Fibroblast of villous mesenchyme (primary cell): ENCODE results near the gene HTR3A.

DNA sequence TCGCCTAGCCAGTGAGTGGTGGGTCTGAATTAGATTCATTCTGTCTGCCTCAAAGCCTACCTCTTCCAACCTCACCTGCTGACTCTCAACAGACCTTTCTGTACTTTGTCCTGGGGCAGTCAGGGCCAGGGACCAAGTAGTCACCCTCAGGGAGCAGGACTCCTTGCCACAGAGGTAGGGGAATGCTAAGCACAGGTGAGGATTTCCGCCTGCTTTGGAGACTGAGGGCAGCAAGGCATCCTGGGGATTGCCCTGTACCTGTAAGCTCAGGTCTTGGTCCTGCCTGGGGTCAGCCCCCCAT is 293.7 kb upstream of the PLET1 start:
- CAGE, long polyA plus RNA = no peak

GRCh38 chr11:112559230-112559430 is 298.5 kb upstream of the PLET1 start:
- CAGE, long polyA plus RNA = no peak

GRCh38 chr11:113974473-113975682 is at the start of gene HTR3A:
HTR3A (plus strand) TSS chr11:113975108.
- CAGE, long polyA plus RNA = no peak

GRCh38 chr11:114036057-114037011 is 23.2 kb upstream of the ZBTB16 start:
- CAGE, long polyA plus RNA = no peak

- CAGE, long polyA plus RNA = no peak
Measured at GRCh38 chr11:114063748-114064984, 4.7 kb downstream of the ZBTB16 start.

DNA sequence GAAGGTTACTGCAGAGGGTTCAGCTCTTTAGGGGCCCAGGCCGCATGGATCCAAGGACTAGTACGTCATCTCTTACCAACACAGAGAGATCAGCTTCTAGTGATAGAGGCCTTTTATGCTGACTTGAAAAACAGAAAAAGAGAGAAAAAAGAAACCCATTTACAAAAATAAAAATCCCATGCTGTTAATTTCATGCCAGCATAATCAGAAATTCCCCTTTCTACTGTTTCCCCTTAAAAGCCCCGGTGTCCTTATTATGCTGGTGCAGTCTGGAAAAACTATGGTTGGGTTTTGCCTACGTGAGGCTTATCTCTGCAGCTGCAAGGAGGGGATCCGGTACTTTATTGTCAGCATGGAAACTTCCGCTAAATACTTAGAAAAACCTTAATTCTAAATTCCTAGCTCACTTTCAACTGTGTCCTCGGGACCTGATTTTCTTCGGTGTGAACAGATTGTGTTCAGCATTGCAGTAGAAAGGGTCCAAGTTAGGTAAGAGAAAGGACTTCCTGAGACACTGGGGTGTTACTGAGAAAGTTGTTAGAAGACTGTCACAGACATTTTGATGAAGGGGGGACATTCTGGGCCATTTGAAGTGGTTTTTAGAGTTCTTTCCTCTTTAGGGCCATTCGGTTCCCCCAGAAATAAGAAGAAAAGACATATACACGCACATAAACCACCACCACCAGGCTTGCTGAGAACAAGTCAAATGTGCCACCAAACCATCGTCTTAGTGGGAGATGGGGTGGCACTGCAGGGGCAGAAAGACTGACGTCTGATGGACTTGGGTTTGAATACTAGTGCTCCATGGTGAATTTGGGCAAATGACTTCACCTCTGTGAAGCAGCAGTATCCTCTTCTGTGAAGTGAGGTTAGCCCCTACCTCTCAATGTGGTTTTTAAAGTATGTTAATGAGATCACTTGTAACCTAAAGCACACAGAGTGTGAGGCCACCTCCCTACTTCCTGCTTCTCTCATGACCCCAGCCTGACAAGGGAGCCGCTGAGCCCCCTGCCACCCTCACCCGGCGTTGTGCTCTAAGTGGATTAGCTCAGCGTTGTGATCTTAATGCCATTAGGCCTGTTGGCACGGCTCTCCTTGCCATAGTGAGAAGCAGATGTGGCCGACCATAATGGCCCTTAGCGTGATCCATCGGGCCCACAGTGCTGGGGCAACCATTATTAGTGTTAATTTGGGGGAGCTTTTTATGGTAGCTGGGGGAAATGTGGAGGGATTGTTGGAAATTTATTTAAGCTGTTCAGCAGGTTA is 14.1 kb downstream of the ZBTB16 start:
- CAGE, long polyA plus RNA = no peak

DNA sequence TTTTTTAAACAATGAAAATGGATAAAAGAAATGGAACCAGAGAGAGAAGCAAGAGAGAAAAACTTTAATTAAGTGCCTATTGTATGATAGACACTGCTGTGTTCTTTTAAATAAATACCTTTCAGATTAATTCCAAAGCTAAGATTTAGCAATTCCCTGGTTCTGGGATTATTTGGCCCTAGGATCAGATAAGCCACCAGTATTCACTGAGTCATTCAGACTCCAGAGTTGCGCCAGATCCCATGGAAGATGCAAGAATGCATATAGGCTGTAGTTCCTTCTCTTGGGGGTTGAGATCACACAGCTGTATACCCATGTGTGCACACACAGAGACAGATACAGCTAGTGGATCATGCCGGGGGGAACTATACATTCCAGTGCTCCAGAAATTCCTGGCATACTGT is 75.3 kb downstream of the ZBTB16 start:
- CAGE, long polyA plus RNA = no peak

DNA sequence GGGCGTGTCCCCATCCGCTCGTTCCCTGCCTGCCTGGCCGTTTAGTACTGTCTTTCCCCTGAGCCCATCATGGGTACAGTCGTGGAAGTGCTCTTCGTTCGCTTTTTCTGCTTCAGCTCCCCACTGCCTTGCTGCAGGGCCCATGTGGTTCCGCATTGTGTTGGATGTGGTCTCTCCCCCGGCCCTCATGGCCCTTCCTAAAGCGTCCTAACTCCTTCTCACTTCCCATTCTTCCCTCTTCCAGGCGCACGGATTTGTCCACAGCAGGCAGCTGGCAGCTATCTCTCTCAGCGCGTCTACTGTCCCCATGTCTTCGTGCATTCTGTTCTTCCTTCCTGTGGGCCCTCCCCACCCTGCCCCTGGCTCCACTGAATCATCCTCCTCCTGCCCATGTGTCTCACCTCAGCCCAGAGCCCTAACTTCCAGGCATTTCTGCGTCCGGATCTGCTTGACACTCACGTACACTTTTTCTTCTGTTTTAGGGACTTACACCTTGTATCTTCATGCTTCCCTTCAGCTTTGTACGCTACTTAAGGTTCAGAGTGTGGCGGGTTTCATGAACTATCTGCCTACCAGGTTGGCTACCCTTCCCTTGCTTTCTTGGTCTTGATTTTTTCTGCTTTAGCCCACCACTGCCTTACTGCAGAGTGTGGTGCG is 98.2 kb downstream of the ZBTB16 start:
- CAGE, long polyA plus RNA = no peak

DNA sequence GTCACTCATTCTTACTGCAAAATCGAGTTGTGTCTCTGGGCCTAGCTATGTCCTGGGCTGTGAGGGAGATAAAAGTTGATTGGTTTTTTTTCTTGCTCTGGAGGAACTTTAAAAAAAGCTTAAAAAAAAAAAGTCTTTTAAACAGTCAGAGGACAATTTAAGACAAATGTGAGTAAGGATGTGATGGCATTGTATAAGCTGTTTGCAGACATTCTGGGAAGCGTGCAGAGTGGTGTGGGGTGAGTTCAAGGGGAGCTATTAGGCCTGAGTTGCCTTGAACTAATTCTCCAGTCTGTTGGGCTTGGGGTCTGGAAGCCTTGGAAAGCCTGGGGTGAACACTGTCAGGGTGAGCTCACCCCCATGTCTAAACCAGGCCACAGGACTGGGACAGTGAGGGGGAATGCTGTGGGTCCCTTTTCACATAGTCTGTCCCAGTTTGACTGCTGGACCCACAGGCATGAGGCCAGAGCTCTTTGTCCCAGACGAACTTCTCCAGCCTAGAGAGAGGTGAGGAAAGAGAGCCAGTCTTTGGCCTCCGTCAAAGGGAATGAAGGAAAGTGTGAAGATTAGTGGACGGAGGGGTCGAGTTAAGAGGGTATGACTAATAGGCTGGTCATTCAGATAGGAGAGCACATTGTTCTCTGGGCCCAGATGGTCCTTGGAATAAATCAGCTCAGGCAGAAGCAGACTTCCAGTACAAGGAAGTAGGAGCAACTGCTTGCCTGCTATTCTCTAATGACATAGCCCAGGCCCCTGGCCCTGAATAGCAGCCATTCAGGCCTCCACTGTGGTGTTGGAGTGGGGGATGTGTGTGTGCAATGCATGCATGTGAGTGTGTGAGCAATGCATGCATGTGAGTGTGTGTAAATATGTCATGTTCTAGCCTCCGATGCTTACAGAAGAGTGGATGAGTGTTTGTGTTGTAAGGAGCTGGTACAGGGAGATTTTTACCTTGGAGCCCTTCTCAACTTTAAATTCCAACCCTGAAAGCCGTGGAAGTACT is 76.4 kb upstream of the NNMT start:
- CAGE, long polyA plus RNA = no peak

DNA sequence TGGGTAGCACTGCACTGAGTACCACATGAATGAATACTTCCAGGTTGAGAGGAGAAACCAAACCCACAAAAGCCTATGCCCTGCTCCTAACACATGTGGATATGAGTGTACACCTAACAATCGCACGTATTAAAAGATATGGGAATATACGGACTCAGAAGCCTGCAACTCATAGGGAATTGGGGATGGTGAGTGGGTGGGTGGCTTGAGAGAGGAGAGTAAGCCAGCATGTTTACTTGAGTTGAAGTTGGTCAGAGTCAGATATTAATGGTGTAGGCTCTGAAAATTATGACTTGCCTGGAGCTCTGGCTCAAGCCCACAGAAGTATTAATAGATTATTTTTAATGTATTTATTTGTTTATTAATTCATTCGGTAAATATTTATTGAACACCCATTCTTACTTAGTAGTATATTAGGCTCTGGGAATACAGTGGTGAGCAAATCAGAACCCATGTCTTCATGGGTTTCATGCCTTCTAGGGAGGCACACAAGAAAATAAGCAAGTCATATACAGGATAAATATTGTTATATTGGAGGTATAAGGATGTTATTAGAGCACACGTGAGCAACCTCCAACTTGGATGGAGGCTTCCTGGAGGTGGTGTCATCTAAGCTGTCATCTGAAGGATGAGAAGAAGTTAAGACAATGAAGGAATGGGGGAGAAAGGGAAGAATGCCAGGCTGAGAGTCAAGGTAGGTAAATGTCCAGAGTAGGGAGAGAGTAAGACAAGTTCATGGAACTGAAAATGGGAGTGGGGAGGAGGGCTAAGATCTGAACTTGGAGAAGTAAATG is 72.8 kb upstream of the NNMT start:
- CAGE, long polyA plus RNA = no peak

DNA sequence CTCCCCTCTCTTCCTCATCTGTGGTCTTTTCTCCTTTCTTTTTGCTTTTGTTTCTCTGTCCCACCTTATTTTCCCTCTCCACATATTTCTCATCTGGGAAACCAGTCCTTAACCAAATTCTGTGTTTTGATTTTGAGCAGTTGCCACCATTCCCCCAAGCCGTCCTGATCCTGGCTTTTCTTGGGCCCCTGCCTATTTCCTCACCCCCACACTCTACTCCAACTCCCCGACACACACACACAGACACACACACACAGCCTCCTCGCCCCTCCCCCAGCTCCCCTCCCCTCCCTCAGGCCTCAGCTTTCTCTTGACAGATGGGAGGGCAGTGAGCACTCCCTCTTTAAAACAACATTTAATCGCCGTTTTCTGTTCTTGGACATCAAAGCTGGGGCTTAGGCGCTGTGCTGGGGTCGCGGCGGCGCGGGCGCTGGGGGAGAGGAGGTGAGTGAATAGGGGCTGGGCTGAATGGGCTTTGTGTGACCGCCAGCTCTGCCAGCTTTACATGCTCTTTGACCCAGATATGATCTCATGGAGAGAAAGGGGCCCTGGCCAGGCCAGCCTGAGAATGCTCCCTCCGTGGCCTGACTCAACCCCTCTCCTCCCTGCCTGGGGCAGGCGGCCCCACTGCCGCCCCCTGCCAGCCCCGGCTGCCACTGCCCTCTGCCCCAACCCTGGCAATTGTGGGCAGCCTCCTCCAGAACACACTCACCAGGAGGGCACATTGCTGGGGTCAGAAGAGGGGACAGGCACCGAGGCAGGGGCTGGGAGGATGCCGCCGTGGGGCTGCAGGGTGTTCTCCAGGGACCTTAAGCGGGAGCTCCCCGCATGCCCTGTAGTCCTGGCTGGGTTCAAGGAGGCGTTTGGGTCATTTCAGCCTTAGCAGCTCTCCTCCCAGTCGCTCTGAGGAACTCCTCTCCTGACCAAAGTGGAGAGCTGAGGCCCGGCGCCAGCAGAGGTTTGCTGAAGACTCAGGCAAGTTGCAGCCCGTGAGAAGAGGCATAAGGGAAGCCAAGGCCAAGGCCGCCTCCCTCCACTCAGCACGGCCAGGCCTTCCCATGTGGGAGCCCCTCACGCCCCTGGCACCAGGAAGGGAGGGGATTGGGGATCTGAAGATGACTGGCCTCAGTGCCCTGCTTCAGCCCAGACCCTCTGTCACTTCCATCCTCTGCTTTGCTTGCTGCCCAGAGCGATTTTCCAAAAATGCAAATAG is 38.4 kb upstream of the NNMT start:
- CAGE, long polyA plus RNA = no peak

GRCh38 chr11:114297603-114298662 is 1.7 kb downstream of the NNMT start:
- CAGE, long polyA plus RNA = no peak

- CAGE, long polyA plus RNA = no peak
Measured at GRCh38 chr11:114399880-114400274, 434 bp downstream of the C11orf71 start.

DNA sequence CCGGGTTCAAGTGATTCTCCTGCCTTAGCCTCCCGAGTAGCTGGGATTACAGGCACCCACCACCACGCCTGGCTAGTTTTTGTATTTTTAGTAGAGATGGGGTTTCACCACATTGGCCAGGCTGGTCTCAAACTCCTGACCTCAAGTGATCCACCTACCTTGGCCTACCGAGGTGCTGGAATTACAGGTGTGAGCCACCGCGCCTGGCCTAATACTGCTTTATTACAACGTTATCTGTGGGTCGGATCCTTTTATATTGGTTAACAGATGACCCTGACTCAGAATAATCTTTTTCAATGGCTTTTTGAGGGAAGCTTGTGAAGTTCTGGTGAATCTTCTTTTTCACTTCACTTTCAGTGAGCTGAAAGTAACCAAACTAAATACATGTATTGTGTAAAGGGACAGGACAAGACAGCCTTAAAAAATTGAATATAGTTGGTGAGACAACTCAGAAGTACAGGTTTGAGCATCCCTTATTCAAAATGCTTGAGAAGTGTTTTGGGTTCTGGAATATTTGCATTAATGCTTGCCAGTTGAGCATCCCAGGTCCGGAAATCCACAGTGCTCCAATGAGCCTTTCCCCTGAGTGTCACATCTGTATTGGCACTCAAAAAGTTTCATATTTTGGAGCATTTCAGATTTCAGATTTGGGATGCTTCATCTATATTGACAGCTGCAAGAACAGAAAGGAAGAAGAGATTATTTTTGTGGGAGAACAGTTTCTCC is 9.2 kb downstream of the RBM7 start:
- CAGE, long polyA plus RNA = no peak

DNA sequence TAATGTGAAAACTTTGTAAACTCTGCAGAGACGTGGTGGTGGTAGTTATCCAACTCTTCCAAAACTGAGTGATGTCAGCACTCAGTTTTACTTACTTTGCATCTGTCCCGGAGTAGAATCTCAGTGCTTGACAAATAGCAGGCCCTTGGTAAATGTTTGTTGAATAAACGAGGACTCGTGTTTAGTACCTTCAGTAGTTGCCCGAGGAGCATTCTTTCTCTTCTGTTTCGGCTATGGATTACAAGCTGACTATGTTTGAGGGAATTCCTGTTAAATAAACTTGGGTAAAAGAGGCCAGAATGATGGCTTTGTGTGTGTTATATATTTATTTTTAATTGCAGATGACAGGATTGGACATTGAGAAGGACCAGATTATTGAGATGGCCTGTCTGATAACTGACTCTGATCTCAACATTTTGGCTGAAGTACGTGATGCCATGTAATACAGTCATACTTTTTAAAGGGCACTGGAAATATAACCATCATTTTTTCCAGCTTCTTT is 1.1 kb downstream of the REXO2 start:
- CAGE, long polyA plus RNA = no peak

- CAGE, long polyA plus RNA = no peak
Measured at GRCh38 chr11:114556053-114556771, 3.5 kb downstream of the NXPE1 start.

GRCh38 chr11:114650286-114651134 is 27.8 kb upstream of the NXPE2 start:
- CAGE, long polyA plus RNA = no peak

- CAGE, long polyA plus RNA = no peak
Measured at GRCh38 chr11:115502204-115502919, 1.9 kb downstream of the CADM1 start.

DNA sequence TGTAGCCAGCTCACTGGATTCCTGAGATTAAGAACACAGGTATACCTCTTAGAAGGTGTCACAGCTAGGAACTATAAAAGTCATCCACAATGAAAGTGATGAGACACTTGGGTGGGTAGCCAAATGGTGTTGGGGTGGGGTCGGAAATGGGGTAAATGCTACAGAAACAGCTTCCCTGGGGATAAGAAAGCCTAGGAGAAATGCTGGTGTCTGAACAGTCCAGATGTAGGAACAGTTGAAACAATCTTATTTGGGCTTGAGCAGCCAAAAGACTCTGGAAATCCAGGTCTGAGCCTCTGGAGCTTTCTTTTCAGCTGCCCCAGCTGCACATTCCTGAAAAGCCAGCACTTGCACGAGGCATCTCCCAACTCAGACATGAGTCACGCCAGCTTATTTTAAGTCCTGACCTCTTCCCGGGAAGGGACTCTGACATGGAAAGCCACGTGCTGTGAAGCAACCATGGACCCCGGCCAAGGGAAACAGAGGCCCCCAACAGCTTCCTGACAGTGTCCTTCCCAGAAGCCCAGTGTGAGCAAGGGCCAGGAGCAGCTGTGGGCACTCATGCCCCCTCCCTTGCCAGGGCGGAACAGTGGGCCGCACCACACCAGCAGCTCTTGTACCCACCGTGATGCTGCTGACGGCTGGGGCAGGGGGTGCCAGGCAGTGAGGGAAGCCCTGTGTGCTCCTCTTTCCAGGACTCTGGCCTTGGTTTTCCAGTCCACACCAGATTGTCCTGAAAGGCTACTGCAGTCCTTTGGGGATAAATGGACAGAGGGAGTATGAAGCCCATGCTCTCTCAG is 118.7 kb upstream of the CADM1 start:
- CAGE, long polyA plus RNA = no peak

GRCh38 chr11:116366875-116367481 is 405.8 kb downstream of the BUD13 start:
- CAGE, long polyA plus RNA = no peak